Fibroblast of the aortic adventitia (primary cell): ENCODE measurements around a stretch of chr10.

DNA sequence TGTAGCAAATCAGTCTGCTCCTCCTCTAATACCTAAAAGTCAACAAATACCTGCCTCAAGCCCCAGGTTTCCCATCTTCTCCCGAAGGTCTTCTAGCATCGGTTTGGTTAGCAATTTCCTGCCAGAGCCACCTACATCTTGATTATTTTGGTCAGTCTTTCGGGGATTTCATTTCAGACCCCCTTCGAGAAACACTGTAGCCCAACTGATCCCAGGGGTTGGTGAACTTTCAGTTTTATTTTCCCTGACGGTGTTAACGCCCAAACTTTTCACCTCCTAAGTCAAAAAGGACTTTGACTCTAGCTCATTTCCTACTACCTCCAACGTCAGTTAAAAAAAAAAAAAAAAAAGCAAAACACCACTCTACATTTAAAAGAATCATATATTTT is 999 bp upstream of the TCF7L2 start:
- CAGE, long polyA plus RNA, result no peak

GRCh38 chr10:113020483-113021222 is 70.6 kb downstream of the TCF7L2 start:
- CAGE, long polyA plus RNA, result no peak

DNA sequence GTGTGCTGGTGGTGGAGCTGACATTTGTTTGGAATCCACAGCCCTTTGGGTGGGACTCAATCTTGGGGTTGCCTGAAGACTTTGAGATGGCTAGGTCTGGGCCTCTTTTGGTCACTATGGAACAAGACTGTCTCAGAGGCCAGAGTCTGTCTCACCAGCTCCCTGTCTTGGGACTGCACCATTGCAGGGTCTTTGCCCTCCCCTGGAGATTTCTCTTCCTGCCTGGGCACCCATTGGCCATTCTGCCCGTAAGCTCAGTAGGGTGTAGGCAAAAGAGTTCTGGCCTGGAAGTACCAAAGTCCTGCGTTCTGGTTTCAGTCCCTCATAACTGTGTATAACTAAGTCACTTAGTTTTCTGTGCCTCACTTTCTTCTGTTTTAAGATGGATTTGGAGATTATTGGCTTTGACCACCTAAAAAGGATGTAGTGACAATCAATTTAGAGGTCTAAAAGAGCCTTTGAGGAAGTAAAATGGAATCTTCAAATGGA is 80.8 kb downstream of the TCF7L2 start:
- CAGE, long polyA plus RNA, result no peak

DNA sequence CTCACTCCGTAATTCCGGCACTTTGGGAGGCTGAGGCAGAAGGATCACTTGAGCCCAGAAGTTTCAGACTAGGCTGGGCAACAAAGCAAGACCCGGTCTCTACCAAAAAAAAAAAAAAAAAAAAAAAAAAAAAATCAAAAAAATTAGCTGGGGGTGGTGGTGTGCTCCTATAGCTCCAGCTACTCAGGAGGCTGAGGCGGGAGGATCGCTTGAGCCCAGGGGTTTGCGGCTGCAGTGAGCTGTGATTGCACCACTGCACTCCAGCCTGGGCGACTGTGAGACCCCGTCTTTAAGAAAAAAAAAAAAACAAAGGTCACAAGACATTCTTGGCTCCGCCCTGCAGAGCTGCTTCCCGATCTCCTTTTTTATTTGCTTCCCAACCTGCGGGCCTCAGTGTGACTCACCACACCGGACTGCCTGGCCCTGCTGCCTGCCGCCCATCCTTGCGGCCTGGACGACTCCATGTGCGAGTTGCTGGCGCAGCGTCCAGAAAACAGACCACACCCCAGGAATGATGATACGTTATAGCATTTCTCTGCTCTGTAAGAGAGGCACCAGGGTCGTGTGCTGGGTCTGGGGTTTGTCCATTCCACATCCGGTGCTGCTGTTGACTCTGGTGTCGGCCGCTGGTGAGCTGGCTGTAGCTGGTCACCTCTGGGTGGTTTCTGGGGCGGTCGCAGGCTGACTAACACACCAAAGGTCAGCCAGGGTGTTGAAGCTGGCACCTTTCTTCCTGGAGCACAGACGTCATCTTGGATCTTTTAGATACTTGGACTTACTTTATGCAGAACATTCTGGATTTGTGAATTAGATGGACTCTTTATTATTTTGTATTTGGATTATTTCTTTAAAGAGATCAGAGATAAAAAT is 123.6 kb downstream of the TCF7L2 start:
- CAGE, long polyA plus RNA, result no peak

DNA sequence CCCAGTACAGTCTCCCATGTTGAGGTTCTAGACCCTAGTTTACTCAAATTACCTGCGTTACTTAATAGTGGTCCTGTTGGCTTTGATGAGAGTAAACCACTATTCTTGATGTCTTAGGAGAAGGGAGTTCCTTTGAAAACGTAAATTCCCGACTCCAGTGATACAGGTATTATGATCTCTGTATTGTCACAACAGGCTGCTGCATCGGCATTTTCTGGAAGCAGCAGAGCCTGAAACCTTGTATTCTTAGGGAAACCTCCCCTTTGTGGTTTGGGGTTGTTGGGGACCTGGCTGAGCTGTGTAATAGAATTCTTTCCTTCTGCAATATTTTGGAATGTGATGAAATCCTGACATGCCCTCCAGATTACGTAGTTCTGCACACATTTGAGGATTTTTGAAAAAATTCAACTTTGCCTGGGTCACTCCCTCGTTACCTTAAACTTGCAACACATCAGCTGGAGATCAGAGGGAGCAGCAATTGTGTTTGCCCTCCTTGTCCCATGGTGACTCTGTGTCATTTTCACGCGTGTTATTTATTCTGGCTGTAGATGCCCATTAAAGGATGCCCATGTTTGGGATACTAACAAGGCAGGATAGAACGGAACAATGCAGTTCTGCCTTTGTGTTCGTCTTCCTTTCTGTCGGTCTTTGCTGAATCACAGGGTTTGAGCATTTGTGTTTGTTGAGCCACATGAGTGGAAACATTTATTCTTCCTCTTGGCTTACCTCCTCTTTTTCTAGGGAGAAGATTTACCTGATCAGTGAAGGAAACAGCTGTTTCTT is 181.6 kb downstream of the TCF7L2 start:
- CAGE, long polyA plus RNA, result no peak

DNA sequence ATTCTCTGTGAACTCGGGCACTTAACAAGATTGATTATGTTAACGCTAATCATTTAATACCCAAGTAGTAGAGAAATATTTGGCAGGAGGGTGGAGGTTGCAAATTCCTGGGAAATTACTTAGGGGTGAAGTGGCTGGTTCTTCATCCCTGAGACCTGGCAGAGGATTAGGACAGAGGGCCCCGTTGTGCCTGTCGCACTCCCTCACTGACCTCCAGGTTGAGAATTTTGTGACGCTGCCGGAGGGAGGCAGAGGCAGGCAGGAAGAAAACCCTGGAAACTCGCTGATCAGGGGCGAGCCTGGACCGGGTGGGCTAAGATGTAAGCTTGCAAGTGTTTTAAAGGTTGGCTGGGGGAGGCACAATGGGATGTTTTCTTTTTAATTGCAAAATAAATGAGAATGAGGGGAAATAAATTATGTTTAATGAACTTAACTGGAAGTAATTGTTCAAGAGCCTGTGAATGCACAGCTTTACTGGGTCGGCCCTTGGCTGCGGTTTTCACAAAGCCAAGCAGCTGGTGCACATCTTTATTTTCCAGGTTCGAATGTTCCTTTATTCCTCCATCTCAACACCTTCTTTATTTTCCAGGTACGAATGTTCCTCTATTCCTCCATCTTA is 182.8 kb downstream of the TCF7L2 start:
- CAGE, long polyA plus RNA, result no peak

DNA sequence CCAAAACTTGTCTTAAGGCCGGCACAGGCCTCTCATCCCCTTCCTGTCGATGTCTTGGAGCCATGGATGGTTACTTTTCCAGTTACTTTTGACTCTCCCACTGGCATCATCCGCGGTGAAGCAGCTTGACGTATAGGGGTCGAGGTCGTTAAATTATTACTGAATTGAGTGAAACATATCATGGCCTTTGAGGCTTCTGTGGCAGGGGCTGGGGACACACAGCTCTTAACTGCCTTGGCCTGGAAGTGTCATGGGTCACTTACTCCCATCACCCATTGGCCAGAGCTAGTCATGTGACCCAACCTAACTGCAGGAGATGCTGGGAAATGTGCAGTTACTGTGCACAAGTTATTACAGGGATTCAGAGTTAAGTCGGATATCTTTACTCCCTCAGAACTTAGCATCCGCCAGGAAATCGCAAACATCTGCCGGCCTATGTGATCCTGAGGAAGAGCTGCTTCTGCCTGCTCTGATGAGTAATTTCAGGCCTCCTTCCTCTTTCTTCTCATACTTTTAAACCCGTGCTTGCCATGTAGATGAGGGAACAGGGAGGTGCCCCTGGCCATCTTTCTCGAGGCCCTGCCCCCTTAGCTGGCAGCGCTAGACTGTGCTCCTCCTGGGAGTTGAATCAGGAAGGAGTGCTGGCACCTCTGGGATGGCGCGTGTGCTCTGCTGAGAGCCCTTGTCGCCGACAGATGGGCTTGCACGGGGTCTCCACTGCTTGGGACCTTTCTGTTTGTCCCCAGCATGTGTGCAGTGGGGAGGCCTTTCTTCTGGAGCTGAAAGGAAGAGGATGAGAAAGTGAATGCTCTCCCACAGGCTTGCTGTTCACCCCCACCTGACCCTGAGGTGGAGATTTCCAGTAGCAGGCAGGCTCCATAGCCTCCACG is 203.6 kb downstream of the TCF7L2 start:
- CAGE, long polyA plus RNA, result no peak

- CAGE, long polyA plus RNA, result no peak
These were observed 168.0 kb upstream of the HABP2 start for GRCh38 chr10:113384814-113385332.

DNA sequence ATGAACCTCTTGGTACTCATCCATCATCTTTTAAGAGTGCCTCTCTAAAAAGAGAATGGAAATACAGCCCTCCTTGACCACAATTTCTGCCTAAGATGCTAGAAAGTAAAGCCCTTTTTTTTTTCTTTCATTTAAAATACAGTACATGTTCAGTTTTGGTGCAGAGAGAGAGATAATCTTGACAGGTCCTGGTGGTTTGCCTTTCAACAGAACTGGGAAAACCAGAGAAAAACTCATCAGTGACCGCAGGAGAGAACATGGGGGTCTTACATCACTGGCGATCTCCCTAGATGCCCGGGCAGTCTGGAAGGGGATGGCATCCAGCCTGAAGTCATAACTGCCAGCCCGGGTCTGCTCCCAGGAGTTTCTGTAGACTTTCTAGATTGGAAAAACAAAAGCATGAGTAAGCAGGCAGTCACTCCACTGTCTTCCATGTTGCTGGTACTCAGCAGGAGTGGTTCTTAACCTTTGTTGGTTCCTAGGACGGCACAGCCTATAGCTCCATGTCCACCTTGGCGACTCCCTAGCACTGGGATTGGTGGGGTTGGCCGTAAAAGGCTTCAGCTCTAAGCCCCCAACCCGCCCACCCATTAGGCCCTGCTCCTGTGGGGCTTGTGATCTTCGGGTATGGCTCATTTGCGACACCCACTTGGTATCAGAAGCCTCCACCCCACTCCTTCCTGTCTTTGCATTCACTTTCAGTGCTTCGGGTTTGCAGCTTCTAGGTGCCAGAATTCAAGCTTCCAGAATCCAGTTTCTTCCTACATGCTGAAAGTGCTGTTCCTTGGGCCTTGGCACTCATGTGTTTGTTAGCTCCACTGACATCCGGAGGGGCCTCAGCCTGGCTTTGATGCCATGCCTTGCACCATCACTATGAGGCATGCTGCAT is 39.3 kb downstream of the HABP2 start:
- CAGE, long polyA plus RNA, result no peak

- CAGE, long polyA plus RNA, result no peak
These were observed 29.4 kb downstream of the CASP7 start for GRCh38 chr10:113709082-113709465.

DNA sequence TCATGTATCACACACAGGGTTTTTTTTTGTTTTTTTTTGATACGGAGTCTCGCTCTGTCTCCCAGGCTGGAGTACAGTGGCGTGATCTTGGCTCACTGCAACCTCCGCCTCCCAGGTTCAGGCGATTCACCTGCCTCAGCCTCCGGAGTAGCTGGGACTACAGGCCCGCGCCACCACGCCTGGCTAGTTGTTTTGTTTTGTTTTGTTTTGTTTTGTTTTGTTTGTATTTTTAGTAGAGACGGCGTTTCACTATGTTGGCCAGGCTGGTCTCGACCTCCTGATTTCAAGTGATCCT is 934 bp downstream of the NHLRC2 start:
- CAGE, long polyA plus RNA, result no peak

- CAGE, long polyA plus RNA, result no peak
These were observed 24.5 kb downstream of the ADRB1 start for GRCh38 chr10:114068186-114068622.

- CAGE, long polyA plus RNA, result no peak
These were observed 39.3 kb downstream of the ADRB1 start for GRCh38 chr10:114082894-114083463.

DNA sequence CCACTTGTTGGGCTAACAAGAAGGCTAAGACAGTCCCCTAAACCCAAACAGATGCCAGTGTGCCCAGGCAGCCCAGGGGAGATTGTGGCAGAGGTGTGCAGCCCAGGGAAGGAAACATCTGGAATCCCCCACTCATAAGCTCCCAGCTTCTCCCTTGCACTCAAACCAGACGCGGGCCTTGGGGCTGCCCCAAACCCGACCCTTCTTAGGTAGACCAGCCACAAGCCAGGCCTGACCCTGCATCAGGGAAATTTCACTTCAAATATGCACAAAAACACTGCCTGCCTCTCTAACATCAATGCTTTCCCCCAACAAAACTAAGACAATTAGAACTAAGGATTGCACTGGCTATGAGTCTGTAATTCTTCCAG is 8.7 kb downstream of the AFAP1L2 start:
- CAGE, long polyA plus RNA, result no peak

- CAGE, long polyA plus RNA, result no peak
These were observed 23.2 kb upstream of the AFAP1L2 start for GRCh38 chr10:114427430-114428048.

DNA sequence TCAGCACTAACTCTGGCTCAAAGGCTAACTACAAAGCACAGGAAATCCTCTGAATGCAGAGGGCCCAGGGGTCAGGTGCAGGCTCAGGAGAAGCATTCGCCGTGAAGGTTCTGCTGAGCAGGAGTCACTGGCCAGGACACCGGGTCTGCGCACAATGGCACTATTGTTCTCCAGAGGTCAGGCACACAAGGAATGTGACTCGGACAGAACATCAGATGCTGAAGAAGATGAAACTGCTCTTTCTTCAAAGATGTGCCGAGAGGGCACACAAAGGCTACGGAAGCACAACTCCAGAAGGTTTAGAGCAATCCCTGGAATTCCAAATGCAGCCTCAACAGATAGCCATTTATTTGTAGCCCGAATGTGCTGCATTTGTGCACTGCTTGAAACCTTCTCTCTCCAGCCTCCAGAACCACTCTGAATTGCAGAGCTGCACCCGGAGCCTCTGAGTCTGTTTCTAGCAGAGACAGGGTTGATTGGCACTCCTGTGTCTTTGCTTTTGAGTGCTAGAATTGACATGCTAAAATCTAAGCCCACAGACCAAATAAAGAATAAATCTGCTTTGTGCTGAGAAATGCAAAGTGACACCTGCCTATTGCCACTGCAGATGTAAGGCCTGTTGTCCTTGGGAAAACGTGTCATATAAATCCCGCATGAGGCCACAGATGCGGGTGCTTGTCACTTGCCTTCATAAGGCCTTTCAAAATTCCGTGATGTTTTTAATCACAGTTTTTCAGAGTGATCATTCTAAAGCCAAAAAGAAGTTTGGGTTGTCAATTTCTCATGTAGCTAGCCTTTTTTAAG is 85.5 kb upstream of the AFAP1L2 start:
- CAGE, long polyA plus RNA, result no peak

DNA sequence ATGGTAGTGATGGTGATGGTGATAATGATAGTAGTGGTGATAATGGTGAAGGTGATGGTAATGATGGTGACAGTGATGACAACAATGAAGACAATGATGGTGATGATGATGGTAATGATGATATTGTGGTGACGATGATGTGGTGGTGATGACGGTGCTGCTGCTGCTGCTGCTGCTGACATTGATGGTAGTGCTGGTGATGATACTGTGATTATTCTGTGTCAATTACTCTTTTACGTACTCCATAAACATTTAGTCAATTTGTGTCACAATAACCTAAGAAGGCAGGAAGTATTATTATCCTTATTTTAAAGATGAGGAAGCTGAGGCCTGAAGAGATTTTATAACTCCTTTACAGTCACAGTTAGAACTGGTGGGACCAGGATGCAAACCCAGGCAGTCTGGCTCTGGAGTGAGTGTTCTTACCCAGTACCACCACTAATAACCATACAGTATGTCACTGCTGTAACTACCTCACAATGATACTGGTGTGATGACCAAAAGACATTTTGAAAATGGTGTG is 91.2 kb upstream of the AFAP1L2 start:
- CAGE, long polyA plus RNA, result no peak

DNA sequence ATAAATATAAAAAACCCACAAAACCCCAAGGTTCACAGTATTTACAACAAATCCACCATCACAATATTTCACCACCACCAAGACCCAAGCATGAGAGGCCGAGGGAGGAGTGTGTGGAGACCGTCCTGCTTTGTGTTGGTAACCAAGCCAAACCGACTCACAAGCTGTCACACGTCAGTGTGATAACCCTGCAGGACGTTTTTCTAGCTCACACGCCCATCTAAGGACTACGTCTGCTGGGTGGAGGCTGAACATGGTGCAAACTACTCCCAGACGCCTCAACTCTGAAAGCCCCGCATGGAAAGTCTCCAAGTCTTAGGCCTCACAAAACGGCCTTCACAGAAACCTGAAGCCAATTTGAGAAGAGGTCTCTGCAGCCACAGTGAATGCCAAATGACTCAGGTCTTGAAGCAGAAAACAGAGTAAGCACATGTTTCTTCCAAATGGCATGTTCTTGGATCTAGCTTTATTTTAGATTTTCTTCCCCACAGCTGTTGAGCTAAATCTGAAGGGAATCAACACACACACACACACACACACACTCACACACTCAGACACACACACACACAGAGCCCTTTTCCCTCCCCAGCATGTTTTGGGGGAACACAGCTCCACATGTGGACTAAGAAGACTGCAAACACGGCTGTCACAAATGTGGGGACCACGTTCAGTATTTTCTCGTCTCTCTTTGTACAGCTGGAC is 116.5 kb downstream of the ABLIM1 start:
- CAGE, long polyA plus RNA, result no peak

GRCh38 chr10:114570882-114571220 is 87.2 kb downstream of the ABLIM1 start:
- CAGE, long polyA plus RNA, result no peak

DNA sequence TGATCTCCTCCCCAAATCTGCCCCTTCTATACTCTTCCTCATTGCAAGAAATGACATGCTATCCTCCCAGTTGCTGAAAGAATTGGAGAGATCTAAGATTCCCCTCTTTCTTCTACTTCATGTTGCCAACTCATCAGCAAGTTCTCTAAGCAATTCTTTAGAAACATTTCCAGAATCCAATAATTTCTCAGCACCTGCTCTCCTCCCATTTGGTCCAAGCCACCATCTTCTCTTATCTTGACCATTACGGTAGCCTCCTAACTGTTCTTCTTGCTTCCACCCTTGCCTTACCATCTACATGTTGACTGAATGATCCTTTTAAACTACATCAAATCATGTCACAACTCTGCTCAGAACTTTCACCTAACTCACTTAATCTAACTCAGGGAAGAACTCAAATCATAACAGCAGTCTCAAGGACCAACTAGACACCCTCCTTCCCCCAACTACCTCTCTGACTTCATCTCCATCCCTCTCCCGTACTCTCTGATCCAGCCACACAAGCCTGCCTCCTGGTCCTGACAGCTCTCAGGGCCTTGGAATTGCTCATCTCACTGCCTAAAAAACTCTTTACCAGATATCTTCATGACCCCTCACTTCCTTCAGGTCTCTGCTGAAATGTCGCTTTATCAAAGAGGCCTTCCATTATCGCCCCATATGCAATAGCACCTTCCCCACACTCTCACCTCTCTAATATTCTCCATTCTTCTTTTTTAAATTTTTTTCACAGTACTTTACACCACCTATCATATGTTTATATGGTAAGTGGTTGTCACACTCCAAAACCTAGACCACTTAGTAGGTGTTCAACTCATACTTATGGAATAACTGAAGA is 63.9 kb upstream of the FHIP2A start:
- CAGE, long polyA plus RNA, result no peak